ENCODE measurements around a stretch of chr22.

DNA sequence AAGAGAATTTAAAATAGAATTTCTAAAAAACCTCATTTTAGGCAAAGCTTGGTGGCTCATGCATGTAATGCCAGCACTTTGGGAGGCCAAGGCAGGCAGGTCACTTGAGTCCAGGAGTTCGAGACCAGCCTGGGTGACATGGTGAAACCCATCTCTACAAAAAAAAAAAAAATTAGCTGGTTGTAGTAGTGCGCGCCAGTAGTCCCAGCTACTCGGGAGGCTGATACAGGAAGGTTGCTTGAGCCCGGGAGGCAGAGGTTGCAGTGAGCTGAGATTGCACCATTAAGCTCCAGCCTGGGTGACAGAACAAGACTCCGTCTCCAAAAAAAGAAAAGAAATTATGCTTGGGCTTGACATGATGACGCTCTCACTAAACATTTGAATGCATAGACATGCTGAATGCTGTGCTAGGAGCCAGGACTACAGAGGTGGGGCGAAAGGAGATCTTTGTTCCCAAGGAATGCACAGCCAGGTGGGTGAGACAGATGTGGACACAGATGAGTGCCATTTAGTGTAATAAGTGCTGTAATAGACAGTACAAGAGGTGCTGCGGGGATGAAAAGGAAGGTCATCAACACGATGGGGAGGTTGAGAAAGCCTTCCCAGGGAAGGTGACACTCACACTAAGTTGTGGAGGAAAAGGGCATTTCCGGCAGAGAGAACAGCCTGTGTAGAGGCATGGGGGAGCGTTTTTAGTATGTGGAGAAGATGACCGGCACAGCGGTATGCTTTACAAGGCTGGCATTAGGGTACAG, 60.1 kb downstream of the FAM83F start:
- RRBS, result no CpG with 5 or more reads among the region's 14 CpGs

GRCh38 chr22:40323409-40324446, 22.6 kb upstream of the ADSL start:
- RRBS, result no CpG with 5 or more reads among the region's 15 CpGs

DNA sequence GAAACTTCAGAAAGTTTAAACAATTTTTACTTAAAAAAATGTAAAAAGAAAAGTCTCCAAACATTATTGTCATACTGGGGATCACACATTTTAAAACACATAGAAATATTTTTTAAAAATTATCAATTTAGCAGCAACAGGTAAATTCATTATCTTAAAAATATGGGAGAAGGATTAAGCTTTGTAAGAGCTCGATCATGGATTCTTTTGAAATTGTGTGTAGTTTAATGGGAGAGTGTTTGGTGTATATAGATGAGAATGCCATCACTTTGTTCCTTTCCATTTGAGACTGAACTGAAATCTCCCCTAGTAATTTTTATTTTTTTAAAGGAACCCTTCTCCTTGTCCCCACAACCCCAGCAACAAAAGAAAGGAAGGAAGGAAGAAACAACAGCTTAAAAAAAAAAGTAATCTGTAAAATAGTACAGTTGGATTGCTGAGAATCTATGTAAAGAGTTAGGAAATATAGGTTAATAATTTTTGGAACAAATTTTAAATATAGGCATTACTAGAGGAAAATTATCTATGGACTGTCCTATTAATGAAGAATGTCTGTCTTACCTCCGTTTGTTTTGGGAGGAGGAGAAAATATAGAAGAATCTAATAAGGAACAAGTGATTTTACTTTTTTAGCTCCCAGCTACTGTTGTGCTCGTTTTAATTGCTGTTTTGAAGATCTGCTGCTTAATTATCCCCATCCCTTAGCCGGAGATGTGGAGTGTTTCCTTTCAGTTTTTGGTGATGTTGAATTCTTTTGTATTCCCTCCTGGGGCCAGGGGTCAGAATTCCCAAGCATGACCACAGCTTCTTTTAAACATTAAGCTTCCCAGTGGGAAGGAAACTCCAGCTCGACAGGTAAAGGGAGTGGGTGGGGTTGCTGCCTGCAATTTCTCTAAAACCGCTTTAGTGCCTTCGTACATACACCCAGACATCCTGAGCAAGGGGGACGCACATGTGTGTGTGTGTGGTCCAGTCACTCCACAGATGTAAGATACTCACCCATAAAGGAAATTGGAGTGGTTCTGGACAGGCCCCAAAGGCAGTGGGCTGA, 19.7 kb upstream of the ADSL start:
- RRBS, result no CpG with 5 or more reads among the region's 8 CpGs

GRCh38 chr22:40327329-40327935, 18.9 kb upstream of the ADSL start:
- RRBS, result no CpG with 5 or more reads among the region's 4 CpGs

GRCh38 chr22:40345454-40345619, 963 bp upstream of the ADSL start:
- RRBS, result no CpG with 5 or more reads among the region's 2 CpGs

DNA sequence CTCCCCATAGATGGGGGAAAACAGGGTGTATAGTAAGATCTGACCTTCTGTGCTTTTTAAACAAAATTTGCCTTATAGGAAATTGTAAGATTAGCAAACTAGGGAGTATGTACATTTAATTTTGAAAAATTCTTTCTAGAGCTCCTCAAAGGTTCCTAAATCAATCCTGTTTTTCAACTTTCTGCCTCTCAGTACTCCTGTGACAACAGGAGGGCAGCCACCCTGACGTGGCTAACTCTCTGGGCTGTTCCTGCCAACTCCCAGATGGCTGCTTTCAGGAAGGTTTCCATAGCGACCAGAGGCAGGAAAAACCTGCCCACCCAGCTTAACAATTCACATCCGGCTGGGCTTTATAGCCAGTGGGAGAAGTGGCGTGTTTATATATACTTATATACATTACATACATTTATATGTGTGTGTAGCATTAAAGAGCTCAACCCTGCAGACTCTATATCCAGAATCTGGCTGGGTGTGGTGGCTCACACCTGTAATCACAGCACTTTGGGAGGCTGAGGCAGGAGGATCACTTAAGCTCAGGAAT, 26.5 kb downstream of the SGSM3 start:
- RRBS, result no CpG with 5 or more reads among the region's 4 CpGs

- RRBS, result no CpG with 5 or more reads among the region's 4 CpGs
Measured at GRCh38 chr22:40426102-40426599, 55.8 kb downstream of the SGSM3 start.

DNA sequence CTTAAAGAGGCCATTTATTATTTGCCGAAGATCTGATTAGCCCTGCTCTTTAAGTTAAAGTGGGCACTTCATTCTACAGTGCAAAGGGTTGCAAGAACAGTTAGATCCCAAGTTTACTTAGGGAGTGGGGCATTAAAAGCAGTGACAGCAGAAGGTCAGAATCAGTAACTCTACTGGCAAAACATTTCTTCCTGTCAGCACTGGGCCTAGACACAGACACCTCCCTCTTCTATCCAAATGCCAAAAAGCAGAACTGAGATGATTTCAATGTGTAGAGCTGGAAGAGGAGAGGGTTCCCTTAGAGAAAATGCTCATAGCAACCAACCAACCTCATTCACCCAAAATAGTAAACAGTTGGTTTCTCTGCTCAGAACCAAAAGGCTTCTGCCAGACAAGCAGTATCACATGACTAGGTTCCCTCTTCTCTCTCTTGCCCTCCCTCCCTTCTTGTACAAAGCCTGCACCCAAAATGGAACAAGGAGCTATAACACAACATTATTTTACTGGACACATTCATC, 121.8 kb downstream of the SGSM3 start:
- RRBS, result no CpG with 5 or more reads among the region's 1 CpG

DNA sequence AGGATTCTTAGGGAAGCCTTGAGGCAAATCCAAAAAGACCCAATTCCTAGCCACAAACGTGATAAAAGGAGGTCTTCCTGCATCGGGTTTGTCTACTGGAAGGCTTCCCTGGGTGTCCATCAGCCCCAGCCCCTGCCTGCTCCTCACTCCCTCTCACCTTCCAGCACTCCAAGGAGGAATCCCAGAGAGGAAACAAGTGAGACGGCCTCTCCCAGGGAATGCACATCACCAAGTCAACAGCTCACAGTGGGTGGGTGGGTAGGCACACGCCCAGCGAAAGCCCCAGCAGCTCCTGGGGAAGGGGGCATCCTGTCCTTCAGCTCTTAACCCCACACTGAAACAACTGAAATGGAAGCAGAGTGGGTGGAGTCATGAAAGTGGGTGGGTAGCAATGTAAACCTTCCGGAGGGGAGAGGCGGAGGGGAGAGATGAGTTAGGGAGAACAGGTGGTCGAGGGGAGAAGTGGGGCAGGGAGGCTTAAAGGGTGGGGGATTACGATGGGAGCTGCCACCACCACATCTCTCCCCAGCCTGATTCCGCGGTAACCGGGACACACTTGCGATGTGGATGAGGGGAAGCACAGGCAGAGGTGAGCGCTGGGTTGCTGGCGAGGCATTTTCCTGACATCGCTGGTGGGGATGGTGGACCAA, 5.4 kb downstream of the MCHR1 start:
- RRBS, result no CpG with 5 or more reads among the region's 16 CpGs

GRCh38 chr22:40750725-40751759, 68.1 kb downstream of the SLC25A17 start:
- RRBS, result no CpG with 5 or more reads among the region's 5 CpGs

DNA sequence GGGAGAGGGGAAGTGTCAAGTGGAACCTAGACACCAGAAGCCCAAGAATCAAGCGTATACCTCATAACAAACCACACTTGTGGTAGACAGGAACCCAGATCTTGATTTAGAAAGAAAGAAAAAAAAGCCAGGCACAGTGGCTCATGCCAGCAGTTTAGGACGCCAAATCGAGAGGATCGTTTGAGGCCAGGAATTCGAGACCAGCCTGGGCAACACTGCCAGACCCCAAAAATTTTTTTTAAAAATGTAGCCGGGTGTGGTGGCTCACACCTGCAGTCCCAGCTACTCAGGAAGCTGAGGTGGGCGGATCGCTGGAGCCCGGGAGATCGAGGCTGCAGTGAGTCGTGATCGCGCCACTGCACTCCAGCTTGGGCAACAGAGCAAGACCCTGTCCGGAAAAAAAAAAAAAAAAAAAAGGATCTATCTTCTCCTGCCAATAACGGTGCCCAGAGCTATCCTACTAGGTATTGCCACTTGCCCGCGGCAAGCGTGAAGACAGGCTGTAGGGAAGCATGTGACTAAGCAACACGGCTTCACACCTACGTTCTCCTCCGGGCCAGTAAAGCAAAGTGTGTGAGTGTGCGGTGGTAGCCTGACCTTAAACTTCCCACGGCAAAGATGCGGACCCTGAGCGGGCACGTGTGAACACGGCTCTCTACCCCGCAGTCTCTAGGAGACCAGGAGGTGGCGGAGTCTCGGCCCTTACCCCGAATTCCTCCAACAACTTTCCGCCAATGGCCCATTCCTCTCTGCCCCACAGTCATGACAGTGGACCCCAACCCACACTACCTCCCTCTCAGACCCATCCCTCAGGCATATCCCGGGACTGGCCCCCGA, 617 bp downstream of the SLC25A17 start:
- RRBS, result 0% methylated on average over 1 of the region's 34 CpGs

GRCh38 chr22:40835345-40835716, 16.2 kb upstream of the SLC25A17 start:
- RRBS, result no CpG with 5 or more reads among the region's 3 CpGs

DNA sequence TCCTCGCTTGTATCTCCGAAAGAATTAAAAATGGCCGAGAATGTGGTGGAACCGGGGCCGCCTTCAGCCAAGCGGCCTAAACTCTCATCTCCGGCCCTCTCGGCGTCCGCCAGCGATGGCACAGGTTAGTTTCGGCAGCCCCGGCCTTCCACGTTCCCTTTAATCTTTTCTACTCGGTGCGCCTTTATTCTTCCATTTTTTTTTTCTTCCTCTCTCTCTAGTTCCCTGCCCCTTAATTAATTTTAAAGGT, 508 bp downstream of the EP300 start:
- RRBS, result 2% methylated on average over 11 of the region's 16 CpGs

DNA sequence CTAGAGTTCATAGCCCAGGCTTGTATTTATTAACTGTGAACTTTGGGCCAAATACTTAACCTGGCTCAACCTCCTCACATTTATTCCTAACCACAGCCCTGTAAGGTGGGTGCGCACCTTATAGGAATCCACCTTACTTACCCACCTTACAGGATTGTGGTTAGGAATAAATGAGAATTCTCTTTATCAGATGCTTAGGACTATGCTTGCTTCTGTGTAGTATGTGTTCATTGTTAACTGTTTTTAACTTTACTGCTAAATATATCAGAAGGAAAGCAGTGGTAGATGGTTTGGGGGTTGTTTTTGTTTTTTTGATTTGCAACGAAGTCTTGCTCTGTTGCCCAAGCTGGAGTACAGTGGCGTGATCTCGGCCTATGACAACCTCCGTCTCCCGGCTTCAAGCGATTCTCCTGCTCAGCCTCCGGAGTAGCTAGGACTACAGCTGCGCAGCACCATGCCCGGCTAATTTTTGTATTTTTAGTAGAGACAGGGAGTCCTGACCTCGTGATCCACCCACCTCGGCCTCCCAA, 6.4 kb downstream of the EP300 start:
- RRBS, result no CpG with 5 or more reads among the region's 12 CpGs

GRCh38 chr22:41102127-41102901, 9.9 kb downstream of the EP300 start:
- RRBS, result no CpG with 5 or more reads among the region's 2 CpGs

GRCh38 chr22:41176770-41177629, 28.1 kb upstream of the L3MBTL2 start:
- RRBS, result no CpG with 5 or more reads among the region's 22 CpGs

DNA sequence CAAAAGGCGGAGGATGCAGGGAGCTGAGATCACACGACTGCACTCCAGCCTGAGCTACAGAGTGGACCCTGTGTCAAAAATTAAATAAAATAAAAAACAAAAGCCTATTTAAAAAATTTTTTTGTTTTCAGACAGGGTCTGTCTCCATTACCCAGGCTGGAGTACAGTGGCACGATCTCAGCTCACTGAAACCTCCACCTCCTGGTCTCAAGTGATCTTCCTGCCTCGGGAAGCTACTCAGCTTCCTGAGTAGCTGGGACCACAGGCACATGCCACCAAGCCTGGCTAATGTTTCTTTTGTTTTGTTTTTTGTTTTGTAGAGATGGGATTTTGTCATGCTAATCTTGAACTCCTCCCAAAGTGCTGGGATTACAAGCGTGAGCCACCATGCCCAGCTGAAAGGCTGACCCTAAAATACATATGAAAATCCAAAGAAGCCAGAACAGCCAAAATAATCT, 20.5 kb upstream of the L3MBTL2 start:
- RRBS, result no CpG with 5 or more reads among the region's 5 CpGs

DNA sequence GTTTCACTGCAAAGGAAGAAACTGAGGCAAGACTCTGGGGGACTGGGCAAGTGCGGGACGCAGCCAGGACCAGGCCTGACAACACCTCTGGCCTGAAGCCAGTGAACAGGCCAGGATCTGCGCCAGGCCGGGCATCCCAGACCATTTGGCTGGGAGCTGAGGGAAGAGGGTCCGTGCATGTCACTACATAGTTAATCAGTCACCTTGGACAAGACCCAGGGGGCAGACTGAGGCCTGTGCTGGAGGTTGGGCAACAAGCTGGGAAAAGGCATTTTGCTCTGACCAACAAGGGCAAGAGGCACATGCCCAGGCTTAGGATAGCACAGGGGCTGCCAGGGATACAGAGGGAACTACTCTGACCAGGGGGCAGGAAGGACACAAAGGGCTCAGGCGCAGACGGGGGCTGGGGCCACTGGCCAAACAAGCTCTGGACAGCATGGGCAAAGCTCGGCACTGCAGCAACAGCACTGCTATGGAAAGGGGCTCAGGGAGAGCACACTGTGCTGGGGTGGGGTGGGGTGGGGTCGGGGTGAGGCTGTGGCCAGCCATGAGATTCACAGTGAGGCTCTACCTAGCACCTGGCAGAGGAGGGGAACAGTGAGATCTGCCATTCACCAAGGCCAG, 7.1 kb upstream of the CHADL start:
- RRBS, result no CpG with 5 or more reads among the region's 9 CpGs

DNA sequence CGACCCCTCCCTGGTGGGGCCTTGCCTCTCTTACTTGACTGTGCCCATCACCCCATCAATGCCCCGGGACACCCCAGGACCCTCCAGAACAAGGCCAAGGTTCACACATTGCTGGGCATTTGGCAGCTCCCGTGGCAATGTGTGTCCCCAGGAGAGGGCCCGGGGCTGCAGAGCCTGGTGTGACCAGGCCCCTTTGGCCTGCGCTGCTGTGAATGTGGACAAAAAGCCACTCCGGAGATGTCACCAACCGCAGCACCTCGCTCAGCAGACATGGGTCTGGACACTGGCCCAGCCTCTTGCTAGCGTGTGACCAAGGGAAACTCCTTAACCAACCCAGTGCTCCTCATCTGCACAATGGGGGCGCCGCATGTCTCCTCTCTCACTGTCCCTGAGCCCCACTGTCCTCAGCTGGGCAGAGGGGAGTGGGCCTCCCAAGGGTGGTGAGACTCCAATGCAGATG, 8.0 kb upstream of the CHADL start:
- RRBS, result 94% methylated on average over 5 of the region's 11 CpGs

GRCh38 chr22:41255886-41256675, 15.3 kb upstream of the CHADL start:
- RRBS, result no CpG with 5 or more reads among the region's 13 CpGs